ENCODE data around the genes PDE4D and ELOVL7.

GRCh38 chr5:58459351-58459659 lies 581 bp downstream of the PLK2 start:
- PRO-cap, 2 experiments, result no peak in any of the 2 experiments

DNA sequence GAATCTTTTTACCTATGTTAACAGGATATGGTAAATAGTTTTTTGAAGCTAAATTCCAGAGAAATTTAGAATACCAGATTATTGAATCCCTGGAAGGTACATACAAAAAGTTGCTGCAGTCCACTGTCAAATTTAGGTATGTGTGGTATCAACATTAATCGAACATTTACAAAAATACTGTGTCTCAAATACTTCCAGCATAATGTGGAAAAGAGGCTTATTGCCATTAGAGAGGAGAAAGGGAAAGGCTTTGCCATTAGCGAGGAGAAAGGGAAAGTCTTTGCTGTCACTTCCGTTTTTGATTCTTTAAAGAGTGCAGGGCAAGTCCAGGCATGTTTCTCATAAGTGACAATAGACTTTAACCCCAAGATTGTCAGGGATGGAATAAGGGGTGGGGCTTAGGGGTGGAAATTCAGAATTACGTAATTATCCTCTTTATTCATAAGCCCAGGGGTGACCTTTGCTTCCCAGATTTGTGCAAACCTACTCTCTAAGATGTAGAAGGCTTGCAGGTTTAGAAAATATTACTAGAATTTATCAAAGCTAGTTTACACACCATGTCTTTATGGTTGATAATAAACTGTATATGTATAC lies 2.2 kb upstream of the PLK2 start:
- PRO-cap, 2 experiments, result peak in 1 of 2 experiments; most common minus-strand start position 308 of the sequence (in 1)

GRCh38 chr5:58759796-58760249 lies 176.9 kb downstream of the RAB3C start:
- PRO-cap, 2 experiments, result no peak in any of the 2 experiments

DNA sequence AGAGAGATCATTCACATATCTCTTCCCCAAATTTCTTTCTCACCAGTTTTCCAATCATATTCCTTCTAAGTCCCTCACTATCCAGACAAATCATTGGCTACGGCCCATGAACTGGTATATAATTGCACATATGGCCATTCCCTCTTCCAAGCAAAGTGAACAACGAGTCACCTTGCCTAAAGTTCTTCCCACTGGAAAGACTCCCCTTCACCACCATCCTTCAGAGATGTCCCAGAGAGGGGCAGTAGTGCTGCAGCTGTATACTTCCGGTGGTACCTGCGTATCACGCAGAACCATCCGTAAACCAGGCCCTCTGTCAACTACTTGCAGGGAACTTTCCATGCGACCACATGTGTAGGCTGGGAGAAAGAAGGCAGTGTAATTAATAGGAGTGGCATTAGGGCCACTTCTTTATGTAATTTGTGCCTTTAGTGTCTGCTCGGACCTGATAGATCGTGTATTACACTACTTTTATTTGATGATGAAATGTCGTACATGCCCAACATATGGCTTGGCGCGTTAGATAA lies 400.1 kb downstream of the RAB3C start:
- PRO-cap, 2 experiments, result no peak in any of the 2 experiments

DNA sequence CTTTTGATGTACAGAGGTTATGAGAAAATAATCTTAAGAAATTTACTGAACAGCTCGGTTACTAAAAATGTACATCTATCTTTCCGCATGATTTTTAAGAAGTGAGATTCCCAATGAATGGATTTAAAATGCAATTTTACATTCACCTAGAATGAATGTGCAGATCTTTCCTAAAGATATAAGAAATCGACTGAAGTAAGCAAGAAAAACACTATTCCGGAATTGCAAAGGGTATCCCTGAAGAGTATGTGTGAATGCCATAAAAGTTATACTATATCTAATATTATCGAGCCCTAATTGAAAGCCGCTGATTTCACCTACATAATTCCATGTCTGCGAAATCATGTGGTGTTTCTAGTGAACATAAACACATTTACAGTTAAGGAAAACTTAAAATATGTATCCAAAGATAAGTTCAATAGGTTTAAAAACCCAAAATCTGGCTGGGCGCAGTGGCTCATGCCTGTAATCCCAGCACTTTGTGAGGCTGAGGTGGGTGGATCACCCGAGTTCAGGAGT lies 562.6 kb downstream of the RAB3C start:
- PRO-cap, 2 experiments, result no peak in any of the 2 experiments

DNA sequence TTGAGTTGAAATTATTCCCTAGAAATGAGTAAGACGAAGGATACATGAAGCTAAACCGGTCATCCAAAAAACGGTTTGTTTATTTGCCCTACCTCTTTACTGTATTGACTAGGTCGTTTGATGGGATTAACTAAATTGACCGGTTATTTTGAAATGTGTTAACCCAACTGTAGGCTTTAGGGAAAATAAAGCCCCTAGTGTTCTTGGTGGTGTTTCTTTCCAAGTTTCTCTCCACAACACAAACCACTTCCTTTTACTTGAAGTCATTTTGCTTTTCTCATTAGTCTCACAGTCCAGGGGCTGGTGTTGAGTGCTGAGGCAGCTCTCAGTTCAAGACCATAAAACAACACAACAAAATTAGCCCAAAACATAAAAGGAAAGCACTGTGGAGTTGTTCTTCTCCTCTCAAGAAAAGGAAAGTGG lies 569.7 kb downstream of the RAB3C start:
- PRO-cap, 2 experiments, result no peak in any of the 2 experiments

DNA sequence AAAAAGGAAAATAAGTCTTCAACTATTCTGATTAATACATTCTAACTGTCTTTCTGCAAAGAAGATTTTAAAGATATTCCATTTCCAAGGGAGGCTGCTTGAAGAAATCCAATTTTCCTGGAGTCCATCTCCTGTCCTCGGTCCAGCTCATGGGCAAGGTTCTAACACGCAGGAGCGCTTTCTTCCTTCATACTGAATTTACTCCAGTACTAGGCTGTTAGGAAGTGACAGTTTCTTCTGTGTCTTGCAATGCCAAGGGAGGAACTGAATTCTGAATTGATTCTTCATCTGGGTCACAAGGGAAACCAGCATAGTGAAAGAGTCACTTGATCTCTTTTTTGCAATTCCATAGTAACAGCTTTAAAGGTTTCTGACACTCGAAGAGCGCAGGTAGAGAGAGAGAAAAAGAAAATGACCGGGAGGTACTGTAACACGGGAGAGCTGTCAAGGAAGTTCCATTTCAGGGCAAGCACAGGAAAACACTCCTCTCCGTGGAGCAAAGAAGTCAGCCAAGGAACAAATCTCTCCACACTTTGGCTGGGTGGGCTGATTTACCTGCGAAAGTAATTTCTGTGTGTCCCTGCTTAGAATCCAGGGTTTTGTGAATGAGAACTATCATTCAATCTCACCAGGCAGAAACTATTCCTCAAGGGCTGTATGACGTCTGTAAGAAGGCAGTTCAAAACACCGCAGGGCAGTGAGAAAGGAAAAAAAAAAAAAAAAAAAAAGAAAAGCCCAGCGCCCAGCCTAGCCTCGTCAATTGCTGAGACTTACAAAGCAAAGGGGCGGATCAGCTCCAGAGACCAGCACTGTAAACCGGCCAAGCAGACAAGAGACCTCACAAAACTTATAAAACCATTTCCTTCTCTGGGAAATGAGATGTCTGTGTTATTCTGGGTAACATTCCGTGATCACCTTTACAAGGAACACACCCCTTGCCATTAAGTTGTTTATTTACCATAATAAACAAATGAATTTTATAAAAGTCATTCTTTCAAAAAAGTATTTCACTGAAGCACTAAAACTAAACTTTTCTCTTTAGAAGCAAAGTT lies 617.8 kb downstream of the PDE4D start:
- PRO-cap, 2 experiments, result no peak in any of the 2 experiments

DNA sequence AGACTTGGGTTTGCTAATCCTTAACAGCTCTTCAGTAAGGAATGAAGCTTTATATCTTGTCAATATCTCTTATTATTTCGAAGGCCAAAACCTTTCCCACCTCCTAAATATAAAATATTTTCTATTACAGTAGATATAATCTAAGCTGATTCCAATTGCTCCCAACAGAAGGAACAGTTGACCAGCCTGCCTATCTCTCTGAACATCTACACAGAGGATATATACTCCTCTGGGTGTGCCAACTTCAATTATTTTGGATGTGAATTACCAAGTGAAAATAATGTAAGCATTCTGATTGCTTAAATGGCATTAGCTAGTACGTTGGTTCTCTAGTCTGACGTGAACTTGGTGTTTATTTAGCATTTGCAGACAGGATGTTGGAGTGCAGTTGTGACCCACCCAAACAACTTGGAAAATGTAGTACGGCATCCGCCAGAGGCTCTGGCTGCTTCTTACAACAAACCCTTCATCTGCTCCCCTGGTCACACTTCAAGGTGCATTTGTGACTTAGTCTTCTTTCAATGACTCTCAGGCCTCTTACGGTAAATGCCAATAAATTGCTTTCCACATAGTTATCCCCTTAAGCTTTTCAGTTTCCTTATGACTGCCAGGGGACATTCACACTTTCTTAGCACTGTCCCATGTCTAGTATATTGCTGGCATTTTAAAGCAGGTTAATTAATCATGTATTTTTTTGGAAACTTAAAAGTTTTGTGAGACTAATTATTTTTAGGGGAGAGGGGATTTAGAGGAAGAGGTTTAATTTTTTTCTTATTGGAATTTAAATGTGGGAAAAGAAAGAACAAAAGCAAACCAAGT lies 616.6 kb downstream of the PDE4D start:
- PRO-cap, 2 experiments, result no peak in any of the 2 experiments

- PRO-cap, 2 experiments, result no peak in any of the 2 experiments
Observed at GRCh38 chr5:59356711-59357258, 536.7 kb downstream of the PDE4D start.

GRCh38 chr5:59451629-59452412 lies 441.7 kb downstream of the PDE4D start:
- PRO-cap, 2 experiments, result no peak in any of the 2 experiments

DNA sequence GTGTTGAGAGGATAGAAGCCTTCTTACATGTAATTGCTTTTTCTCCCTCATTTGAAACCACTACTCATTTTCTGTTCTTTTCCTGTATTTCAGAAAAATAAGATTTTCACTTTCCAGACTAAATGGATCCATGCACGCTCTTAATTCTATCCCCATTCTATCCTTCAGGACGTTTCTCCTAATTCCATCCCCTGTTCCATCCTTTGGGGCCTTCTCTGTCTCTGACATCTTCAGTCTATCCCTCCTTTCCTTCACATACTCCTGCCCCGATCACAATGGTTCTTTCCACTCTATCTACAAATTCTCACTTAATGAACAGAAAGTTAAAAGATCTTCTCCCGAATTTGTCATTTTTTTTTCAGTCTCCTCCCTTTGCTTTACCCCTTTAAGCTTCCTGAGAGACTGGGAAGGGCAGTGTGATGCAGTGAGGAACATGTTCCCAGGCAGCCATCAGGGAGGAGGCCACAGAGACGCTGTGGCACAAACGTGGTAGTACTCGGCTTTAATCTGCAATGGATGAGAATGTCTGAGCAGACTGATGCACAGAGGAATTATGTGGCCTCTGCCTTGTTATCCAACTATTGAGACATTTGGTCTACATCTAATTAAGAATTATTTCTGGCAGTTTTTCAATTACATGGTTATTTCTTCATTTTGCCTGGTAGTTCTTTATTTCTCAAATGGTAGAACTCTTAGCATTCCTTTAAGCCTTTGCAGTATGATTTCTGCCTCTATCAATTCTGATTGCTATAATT lies 269.3 kb downstream of the PDE4D start:
- PRO-cap, 2 experiments, result no peak in any of the 2 experiments

DNA sequence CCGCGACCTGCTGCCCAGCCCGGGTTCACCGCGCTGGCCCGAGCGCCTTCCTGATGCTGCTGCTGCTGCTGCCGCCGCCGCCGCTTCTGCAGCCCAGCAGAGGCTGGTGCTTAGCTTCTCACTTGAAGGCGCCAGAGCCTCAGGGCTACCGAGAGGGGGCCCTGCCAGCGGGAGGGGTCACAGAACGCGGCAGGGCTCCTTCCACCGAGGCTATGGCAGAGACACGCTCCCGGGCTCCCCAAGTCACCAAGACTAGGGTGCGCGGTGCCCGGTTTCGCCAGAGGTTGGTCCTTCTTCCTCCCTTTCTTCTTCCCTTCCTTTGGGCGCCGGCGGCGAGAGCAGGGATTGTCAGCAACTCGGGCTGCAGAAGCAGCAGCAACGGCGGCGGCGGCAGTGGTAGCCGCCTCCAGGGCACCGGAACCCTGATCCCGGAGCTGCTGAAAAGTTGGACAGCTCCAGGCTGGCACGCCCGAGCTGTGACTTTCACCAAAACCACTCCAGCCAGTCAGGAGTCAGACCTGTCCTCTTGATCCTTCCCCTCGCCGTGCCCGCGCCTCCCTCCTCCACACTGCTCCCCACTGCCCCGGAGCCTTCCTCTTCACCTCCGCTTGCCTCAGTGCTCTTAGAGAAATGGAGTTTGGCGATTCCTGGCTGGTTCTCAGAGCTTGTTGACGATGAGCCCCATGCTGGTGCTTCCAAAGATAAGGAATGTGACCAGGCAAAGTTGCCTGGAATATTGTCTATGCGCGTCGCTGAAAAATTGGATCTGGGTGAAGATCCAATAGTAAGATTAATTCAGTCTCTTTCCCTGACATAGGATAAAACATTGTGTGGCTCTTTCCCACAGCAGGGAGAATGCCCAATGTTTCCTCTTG lies at the start of gene PDE4D:
TSS of gene PDE4D (minus strand) at position 90 of the 875 bp plus-strand sequence.
- PRO-cap, 2 experiments, result no peak in any of the 2 experiments

DNA sequence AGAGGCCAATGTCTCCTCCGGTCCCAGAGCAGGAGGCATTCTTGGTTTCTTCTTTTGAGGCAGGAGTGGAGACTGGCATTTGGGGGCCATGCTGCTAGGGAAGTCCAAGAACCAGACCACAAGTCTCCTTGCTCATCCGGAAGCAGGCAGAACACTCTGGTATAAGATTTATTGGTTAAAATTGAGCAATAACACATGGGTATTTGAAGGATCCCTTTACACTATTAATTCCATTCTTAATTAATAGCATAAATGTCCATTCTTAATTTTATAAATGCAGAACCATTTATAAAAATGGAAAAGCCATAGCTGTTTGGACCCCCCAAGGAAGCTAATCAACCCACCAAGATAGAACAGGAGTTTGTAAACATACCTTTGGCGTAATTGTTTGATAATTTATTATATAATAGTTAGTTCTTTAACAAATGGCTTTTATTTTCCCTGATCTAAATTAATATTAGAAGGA lies 239.3 kb downstream of the DEPDC1B start:
- PRO-cap, 2 experiments, result no peak in any of the 2 experiments

- PRO-cap, 2 experiments, result no peak in any of the 2 experiments
Observed at GRCh38 chr5:60507569-60508122, 192.3 kb downstream of the DEPDC1B start.

GRCh38 chr5:60521815-60523035 lies 177.7 kb downstream of the DEPDC1B start:
- PRO-cap, 2 experiments, result no peak in any of the 2 experiments

- PRO-cap, 2 experiments, result no peak in any of the 2 experiments
Observed at GRCh38 chr5:60533844-60534204, 166.1 kb downstream of the DEPDC1B start.

GRCh38 chr5:60540841-60541612 lies 158.9 kb downstream of the DEPDC1B start:
- PRO-cap, 2 experiments, result no peak in any of the 2 experiments

DNA sequence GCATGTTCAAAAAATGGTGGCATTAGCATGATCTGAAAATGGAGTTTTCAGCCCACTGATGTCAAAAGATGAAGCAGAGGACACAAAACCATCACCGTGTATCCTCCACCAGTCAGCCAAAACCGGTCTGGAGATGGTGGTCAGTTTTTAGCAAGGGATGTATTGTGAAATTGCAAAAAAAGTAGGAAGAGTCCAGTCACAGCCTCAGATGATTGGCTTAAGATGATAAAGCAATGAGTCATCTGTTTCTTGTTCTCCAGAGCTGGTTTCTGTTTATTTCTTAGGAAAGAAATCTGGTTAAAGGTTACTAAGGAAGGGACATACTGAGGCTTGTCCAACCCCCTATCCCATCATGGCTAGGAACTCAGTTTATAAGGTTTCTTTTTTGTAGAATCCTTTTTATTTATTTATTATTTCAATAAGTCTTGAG lies 47.7 kb downstream of the DEPDC1B start:
- PRO-cap, 2 experiments, result no peak in any of the 2 experiments

- PRO-cap, 2 experiments, result peak in 2 of 2 experiments; most common plus-strand start chr5:60844401 (in 1); most common minus-strand start chr5:60844269 (in 2)
Observed at GRCh38 chr5:60843845-60844799, at the start of gene ELOVL7. Gene ELOVL7, minus strand, starts transcription at chr5:60844269.

DNA sequence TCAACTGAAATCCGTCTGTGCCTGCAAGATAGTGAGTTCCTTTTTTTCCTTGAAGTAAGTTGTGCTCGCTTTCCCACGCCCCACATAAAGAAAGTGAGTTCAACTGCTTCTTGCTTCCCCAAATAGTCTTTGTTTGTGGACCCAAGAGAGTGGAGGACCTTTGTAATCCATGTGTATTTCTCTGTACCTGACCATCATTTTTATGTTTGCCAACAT lies 61.7 kb downstream of the SMIM15 start:
- PRO-cap, 2 experiments, result no peak in any of the 2 experiments